Lower leg skin (tissue), 2 donors: ENCODE data around the genes DNER and FBXO36.

DNA sequence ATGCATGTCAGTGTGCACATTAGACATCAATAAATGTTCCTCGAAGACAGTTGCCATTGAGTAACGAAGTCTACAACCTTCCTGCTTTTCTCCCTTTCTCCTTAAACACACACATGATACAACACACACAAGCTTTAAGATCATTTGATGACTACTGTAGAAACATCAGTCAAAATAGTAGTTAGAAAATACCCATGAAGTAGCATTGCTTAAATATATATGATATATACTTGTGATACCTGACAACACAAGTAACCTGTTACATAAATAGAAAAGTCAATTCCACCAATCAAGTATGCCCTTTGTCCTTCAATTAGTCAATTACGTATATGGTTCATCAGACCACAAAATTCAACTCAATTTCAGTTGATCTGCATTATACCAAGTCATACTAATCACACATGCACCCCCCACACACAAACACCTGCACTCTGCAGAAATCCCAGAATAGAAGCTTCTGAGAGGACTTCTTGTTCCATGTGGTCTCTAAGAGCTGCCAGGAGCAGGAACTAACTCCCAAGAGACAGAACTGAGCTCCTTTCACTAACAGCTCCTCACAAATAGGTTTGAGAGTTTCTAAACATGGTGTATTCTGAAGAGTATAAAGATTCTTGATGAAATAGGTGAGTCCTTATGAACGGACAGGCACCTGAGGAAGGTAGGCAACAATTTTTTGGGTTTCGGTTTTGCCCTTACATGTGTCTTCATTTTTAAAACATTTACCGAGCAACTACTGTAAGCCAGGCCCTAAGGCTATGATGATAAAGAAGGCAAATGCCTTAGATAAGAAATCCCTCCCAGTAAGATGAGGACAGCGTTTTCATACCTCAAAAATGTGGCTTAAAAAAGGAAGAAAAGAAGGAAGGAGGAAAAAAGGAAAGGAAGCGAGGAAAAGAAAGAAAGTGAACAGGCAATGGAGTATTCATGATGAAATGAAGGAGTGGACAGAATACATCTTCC lies 183.2 kb downstream of the PID1 start:
- PRO-cap = no peak
- RAMPAGE, long total RNA, 2 experiments = no peak in any of the 2 experiments

DNA sequence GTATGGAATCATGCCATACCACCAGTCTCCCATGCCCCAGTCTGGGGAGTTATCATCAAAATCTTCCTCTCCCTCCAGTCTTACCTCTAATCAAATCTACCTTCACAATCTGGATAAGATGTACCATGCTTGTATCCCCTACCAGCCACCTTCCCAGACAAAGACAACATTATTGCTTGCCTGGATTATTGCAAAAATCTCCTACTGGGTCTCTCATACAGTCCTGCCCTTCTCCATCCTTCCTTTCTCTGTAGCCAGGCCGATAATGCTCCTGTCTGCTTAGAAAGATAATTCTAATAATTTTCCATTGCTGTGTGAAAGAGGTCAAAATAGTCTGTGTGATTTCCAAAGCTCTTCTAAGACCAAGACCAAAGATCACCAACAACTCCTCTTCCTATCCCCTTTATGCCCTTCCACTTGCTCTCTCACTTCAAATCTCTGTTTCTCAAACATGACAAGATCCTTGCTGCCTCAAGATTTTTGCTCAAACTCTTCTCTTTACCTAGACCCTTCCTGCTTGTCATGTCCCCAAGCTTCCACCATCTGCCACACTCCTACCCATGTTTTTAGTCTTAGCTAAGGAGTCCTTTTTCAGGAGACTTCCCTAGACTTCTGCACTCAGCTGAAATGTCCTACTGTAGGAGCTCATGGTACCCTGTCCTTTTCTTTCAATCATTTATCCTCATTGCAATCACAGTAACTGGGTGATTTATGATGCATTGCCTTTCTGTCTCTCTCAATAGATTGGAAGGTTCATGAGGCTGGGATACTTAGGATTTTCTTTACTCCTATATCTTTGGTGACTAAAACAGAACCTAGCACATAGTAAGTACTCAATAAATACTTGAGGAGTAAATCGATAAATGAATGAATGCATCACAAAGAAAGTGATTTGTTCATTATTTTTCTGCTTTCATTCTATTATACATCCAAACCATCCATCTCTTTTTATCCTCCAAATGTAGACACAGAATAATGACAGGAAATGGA lies 153.5 kb downstream of the PID1 start:
- PRO-cap = no peak
- RAMPAGE, long total RNA, 2 experiments = no peak in any of the 2 experiments

DNA sequence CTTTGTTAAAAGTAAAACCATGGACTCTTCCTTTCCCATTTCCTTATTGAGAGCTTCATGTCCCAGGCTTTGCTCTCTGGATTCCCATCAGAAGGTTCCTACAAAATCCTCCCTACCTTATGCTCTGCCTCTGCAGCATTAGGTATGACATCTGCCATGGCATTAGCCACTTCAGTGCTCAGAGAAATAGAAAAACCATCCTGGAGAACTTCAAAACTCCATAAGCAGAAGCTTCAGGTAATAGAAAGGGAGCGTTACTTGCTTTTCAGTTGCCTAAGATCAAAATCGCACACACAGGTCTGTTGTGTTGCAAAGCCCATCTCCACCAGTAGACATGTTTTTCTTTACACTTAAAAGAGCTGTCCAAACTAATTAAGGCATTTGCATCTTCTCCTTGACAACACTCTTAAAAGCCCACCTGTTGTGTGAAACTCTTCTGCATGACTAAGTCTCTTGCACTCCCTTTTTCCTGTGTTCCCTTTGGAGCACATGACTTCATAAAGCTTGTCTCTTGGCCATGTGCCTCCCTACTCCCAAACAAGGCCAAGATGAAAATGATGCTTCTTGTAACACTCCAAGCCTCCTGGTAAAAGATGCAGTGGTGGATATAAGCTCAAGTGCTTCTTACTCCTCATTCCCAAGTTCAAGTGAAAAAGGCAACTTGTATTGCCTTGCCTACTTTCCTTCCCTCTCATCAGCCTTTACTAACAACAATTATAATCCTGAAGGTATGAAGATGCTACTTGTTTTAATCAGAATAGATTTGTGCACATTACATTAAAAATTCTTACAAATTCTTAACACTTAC lies 26.1 kb downstream of the PID1 start:
- PRO-cap = no peak
- RAMPAGE, long total RNA, 2 experiments = no peak in any of the 2 experiments

- PRO-cap = no peak
- RAMPAGE, long total RNA, 2 experiments = no peak in any of the 2 experiments
Observed at GRCh38 chr2:229339580-229339836, 68.4 kb upstream of the PID1 start.

DNA sequence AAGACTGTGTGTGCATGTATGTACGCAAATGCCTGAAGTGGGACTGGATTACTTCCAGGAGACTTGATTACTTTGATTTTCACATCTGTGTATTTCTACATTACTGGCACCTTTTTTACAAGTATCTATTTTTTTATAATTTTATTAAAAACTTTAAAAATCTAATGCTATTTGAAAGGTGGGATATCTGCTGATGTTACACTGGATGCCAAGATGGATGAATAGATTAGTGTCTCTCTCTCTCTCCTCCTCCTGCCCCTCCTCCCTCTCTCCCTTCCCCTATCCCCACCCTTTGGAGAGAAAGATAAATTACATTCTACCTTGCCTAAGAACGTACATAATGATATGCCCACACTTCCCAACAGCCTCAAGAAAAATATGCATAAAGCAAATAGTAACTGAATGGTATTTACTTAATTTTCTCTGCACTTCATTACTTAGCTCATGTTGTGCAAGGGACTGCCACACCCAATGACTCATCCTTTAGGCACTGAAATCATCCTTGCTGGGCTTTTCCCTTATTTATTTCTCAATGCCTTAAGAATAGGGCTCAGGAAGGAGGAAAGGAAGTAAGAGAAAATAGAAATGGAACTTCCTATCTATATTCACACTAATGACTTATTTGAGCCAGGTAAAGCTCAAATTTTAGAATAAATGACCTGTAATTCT lies 137.2 kb upstream of the PID1 start:
- PRO-cap = no peak
- RAMPAGE, long total RNA, 2 experiments = no peak in any of the 2 experiments

DNA sequence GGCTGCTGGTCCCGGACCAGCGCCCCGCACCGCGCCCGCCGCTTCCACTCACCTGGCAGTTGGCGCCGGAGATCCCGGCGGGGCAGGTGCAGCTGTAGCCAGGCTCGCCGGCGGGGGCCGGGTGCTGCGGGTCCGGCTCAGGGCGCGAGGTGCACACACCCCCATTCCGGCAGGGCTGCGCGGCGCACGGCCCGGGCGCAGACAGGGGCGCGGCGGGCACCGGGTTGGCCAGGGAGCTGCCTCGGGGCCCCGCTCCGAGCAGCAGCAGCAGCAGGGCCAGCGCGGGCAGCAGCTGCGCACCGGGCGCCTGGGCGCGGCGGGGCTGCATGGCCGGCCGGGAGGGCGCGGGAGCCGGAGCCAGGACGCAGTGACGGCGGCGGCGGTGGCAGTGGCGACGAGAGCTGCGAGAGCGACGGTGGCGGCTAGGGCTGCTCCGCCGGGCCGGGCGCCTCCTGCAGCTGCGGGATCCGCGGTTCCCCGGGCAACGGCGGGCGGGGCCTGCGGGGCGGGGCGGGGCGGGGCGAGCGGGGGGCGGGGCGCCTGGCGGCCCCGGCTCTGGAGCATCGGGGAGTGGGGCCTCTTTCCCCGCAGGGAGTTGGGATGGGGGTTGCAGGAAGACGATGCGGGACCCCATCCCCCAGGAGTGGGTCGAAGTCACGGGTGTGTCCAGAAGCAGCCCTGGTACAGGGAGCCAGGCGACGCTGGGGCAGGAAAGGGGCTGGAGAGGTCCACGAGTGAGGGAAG lies at the start of gene DNER:
Gene DNER, minus strand, starts transcription at position 460 of the 744 bp plus-strand sequence.
- PRO-cap = unidirectional peak, minus-strand start at position 454 of the sequence
- RAMPAGE, long total RNA, 2 experiments = no peak in any of the 2 experiments

GRCh38 chr2:229922347-229922672 lies at the start of gene FBXO36:
Gene FBXO36 (plus strand): TSS chr2:229922503.
- PRO-cap = bidirectional peak, plus-strand start at chr2:229922491, minus-strand start at chr2:229922407
- RAMPAGE, long total RNA, 2 experiments = start-site peak on the plus strand in 1 of 2 experiments, at chr2:229922491-229922503 at its widest, 96 reads per replicate

DNA sequence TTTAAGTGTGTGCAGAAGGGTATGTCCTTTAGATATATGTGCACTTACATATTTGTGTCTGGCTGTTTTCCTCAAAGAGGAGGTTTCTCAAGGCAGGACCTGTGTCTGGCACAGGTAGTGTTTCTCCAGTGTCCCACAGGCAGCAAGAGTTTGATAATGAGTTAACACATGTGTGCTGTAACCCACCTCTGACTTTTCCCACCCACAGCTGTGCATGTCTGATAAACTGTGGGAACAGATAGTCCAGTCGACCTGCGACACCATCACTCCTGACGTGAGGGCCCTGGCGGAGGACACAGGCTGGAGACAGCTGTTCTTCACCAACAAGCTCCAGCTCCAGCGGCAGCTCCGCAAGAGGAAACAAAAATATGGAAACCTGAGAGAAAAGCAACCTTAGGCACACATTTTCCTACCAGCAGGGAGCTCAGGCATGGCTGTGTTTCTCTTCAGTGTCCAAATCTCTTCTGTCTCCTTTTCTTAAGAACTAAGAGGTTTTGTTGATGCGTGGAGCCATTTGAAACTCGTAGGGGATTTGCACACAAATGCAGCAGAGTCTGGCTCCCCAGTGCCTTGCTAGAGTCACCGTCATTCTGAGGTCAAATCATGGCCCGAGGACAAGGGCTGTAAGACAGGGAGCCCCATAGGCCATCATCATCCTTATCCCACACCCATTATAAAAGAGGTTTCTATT lies 58.1 kb downstream of the SLC16A14 start:
- PRO-cap = no peak
- RAMPAGE, long total RNA, 2 experiments = no peak in any of the 2 experiments

- PRO-cap = no peak
- RAMPAGE, long total RNA, 2 experiments = no peak in any of the 2 experiments
Observed at GRCh38 chr2:230067695-230068424, 864 bp downstream of the SLC16A14 start.

- PRO-cap = no peak
- RAMPAGE, long total RNA, 2 experiments = no peak in any of the 2 experiments
Observed at GRCh38 chr2:230202398-230203166, 17.2 kb downstream of the SP110 start.

DNA sequence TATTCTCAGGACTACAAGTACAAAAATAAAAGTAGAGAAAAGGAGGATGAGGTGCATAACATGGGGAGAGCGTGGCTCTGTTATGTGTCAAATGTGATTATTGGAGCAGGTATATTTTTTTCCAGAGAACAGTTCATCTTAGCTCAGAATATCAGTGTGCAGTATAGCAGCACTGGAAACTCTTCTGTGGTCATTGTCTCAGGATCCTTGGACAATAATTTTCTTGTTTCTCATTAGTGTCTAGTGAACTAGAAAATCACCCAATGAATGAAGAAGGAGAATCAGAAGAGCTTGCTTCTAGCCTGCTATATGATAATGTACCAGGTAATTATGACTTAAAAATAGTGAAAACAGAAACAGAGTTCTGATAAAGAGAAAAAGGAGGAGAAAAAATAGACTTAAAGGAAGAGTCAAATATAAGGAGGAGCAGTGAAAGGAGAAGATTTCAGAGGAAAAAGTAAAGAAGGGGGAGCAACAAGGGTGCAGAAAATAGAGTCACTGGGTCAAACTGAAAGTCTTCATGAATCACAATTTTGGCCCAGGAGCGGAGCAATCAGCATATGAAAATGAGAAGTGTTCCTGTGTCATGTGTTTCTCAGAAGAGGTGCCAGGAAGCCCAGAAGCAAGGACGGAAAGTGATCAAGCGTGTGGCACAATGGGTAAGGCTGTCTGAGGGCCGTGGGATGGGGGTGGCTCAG lies 43.9 kb downstream of the SP140 start:
- PRO-cap = no peak
- RAMPAGE, long total RNA, 2 experiments = no peak in any of the 2 experiments

GRCh38 chr2:230498633-230498908 lies 82.6 kb downstream of the SP100 start:
- PRO-cap = no peak
- RAMPAGE, long total RNA, 2 experiments = no peak in any of the 2 experiments

GRCh38 chr2:230514724-230515595 lies 99.0 kb downstream of the SP100 start:
- PRO-cap = no peak
- RAMPAGE, long total RNA, 2 experiments = start-site peak on the plus strand in 1 of 2 experiments, at chr2:230515322-230515453 at its widest, 6 reads per replicate

- PRO-cap = no peak
- RAMPAGE, long total RNA, 2 experiments = no peak in any of the 2 experiments
Observed at GRCh38 chr2:230742807-230743613, 30.4 kb downstream of the CAB39 start.

DNA sequence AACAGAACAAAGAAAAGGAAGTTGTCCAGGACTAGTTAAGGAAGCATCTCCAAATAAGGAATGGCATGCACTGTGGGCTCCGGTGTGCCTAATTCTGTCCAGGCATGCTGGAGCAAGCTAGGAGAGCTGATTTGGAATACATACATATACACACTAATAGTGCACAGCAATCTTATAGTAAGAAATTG lies 72.2 kb downstream of the CAB39 start:
- PRO-cap = no peak
- RAMPAGE, long total RNA, 2 experiments = start-site peak on the plus strand in 1 of 2 experiments, centred at position 103 of the sequence, 5 reads per replicate

DNA sequence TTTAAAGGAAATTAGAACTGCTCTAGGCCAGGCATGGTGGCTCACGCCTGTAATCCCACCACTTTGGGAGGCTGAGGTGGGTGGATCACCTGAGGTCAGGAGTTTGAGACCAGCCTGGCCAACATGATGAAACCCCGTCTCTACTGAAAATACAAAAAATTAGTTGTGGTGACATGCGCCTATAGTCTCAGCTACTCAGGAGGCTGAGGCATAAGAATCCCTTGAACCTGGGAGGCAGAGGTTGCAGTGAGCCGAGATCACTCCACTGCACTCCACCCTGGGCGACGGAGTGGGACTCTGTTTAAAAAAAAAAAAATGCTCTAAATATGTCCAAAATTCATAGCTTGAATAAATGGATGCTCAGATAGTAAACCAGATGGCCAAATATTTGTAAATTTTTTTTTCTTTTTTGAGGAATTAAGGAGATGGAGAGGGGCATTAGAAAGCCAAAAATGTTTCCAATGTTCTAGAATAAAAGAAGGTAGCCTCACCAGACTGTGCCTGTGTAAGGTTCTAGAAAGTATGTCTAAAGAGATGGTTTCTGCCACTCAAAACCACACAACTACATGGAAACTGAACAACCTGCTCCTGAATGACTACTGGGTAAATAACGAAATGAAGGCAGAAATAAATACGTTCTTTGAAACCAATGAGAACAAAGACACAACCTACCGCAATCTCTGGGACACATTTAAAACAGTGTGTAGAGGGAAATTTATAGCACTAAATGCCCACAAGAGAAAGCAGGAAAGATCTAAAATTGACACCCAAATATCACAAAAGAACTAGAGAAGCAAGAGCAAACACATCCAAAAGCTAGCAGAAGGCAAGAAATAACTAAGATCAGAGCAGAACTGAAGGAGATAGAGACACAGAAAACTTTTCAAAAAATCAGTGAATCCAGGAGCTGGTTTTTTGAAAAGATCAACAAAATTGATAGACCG lies 62.9 kb upstream of the ITM2C start:
- PRO-cap = no peak
- RAMPAGE, long total RNA, 2 experiments = no peak in any of the 2 experiments

GRCh38 chr2:230869381-230869694 lies 4.6 kb downstream of the ITM2C start:
- PRO-cap = no peak
- RAMPAGE, long total RNA, 2 experiments = no peak in any of the 2 experiments

DNA sequence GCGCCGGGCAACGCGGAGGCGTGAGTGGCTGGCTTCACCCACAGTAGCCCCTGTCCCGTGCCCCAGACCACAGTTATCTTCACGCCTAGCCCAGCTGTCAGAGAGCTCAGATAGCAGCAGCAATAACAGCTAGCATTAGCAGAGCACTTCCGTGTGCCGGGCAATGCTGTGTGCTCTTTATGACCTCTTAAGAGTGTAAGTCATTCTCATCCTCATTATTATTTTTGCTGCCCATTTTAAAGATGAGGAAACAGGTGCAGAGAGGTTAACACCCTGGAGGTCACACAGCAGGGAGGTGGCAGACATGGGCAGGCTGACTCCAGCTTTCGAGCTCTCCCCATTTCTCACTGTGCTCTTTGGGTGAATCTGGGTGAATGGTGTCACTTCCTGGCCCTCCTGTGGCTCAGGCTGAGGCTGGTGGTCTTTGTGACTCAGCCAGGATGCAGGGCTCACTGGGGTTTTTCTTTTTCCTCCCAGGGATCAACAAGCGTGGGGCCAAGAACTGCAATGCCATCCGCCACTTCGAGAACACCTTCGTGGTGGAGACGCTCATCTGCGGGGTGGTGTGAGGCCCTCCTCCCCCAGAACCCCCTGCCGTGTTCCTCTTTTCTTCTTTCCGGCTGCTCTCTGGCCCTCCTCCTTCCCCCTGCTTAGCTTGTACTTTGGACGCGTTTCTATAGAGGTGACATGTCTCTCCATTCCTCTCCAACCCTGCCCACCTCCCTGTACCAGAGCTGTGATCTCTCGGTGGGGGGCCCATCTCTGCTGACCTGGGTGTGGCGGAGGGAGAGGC lies 13.0 kb downstream of the ITM2C start:
- PRO-cap = no peak
- RAMPAGE, long total RNA, 2 experiments = no peak in any of the 2 experiments

DNA sequence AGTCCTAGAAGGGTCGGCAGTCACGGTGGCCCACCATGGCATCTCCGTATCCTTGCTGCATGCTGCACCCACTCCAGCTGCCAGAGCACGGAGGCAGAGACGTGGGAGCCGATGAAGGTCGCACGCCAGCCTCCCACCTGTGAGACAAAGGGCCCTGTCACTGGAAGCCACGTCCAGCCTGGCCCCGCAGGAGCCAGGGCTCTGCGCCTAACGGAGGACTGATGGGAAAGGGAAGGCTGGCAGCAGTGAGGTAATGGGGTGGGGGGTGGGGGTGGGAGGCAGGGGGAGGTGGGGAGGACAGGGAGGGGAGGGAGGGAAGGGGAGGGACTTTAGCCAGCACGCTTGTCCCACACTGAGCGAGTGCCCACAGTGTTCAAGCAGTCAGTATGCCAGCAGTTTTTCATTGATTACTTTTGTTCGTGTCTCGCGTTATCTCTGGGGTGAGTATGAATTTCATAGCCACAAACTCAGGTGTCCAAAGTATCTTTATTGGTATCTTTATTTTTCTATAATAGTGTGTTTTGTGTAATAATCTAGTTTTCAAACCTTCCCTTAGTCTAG lies 22.1 kb downstream of the ITM2C start:
- PRO-cap = no peak
- RAMPAGE, long total RNA, 2 experiments = no peak in any of the 2 experiments

GRCh38 chr2:230905271-230905727 lies 19.7 kb downstream of the GPR55 start:
- PRO-cap = no peak
- RAMPAGE, long total RNA, 2 experiments = no peak in any of the 2 experiments